Mesenchymal stem cell of the bone marrow (primary cell): ENCODE measurements around a stretch of chr15.

DNA sequence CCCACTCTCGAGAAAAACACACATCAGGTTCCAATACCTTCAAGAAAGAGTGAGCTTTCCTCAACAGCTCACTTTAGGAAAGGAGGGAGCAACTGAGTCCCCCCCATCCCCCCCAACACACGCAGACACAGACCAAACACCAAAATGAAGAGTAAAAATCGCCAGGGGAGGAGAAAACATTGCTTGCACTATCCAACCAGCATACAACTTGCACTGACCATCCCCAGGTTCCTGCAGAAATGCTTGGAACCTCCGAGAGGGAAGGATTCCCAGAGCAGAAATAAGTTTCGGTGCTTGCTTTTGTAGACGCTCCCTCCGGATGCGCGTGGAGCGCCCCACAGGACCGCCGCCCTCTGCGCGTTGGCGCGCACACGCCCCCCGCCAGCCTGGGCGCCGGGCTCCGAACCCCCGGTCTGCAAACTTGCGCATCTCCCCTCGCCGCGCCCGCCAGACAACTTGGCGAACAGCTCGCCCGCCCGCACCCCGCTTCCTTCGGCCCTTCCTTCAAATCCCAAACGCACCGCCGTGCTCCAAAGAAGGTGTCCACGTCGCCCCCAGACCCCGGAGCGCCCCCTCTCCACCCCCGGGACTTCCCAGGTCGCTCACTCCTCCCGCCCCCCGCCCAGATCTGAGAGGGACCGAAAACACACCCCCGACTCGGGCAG, 1.1 kb downstream of the RORA start:
- CAGE, long polyA plus RNA, result no peak

DNA sequence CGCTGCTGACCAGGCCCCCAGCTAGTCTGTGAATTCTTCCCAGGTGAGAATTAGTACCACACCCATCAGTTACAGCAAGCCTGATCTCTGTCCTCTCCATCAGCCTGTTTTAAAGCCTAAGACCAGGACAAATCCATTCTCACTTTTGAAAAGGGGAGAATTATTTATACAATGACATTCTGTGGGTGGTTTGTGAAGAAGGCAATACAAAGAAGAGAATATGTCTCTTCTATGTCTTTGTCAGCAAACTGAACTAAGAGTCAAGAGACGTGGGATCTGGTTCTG, 160.3 kb upstream of the RORA start:
- CAGE, long polyA plus RNA, result no peak

- CAGE, long polyA plus RNA, result no peak
These were observed 206.2 kb downstream of the VPS13C start for GRCh38 chr15:61853823-61854625.

- CAGE, long polyA plus RNA, result no peak
These were observed 153.3 kb downstream of the VPS13C start for GRCh38 chr15:61906904-61907393.

DNA sequence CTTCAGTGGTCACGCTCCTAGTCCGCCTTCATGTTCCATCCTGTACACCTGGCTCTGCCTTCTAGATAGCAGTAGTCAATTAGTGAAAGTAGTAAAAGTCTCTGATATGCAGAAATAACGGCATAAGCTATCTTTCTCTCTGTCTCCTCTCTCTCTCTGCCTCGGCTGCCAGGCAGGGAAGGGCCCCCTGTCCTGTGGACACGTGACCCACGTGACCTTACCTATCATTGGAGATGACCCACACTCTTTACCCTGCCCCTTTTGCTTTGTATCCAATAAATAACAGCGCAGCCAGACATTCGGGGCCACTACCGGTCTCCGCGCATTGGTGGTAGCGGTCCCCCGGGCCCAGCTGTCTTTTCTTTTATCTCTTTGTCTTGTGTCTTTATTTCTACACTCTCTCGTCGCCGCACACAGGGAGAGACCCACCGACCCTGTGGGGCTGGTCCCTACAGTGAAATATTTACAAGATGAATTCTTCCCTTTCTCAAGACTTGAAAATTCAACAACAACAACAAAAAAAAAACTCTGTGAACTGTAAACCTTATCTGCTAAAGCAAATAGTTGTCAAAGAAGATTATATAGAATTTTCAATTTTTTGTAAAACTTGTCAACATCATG, 3.4 kb downstream of the VPS13C start:
- CAGE, long polyA plus RNA, result no peak

DNA sequence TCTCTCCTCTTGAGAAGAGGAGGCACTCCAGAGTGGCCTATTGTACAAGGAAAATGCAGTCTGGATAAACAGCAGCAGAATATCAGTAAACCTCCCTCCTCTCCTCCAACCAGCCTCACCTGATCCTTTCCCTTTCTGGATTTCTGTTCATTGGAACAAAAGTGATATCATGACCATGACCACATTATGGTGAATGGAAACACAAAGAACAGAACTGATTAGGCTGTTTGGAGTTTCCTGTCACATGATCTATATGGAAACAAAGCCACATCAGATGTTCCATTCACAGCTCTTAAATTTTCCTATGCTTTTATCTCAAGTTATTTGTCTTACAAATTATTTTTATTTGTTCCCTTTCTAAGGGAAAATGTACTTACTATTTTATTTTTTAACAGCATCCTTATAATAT, 14.6 kb downstream of the C2CD4B start:
- CAGE, long polyA plus RNA, result no peak

DNA sequence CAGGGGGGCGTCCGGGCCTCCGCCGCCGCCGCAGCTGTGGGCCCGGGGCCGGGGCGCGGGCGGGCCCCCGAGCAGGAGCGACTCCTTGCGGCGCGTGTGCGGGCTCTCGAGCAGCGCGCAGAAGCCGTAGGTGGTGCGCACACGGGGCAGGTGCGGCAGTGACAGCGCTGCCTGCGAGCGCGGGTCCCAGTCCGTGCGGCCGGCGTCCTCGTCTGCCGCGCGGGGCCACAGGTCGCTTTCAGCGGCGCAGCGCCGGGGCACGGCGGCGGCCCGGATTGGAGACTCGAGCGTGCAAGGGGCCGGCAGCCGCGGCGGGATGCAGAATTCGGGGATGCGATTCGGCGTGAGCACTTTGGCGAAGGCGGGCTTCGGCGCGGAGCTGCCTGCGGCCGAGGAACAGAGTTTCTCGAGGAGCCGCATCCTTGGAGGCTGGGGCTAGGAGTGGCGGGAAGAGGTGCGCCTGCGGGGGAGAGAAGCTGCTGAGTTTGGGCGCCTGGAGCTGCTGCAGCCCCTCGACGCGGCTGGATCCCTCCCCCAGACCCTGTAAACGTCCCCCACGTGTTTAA, 437 bp downstream of the C2CD4B start:
- CAGE, long polyA plus RNA, result no peak

GRCh38 chr15:62172705-62173730, 7.9 kb upstream of the C2CD4B start:
- CAGE, long polyA plus RNA, result no peak

- CAGE, long polyA plus RNA, result no peak
These were observed 234.8 kb downstream of the TLN2 start for GRCh38 chr15:62624825-62625803.

- CAGE, long polyA plus RNA, result no peak
These were observed 256.8 kb downstream of the TLN2 start for GRCh38 chr15:62647009-62647635.

GRCh38 chr15:62658486-62658938, 268.2 kb downstream of the TLN2 start:
- CAGE, long polyA plus RNA, result no peak

GRCh38 chr15:62755263-62755829, 287.2 kb upstream of the TPM1 start:
- CAGE, long polyA plus RNA, result no peak

DNA sequence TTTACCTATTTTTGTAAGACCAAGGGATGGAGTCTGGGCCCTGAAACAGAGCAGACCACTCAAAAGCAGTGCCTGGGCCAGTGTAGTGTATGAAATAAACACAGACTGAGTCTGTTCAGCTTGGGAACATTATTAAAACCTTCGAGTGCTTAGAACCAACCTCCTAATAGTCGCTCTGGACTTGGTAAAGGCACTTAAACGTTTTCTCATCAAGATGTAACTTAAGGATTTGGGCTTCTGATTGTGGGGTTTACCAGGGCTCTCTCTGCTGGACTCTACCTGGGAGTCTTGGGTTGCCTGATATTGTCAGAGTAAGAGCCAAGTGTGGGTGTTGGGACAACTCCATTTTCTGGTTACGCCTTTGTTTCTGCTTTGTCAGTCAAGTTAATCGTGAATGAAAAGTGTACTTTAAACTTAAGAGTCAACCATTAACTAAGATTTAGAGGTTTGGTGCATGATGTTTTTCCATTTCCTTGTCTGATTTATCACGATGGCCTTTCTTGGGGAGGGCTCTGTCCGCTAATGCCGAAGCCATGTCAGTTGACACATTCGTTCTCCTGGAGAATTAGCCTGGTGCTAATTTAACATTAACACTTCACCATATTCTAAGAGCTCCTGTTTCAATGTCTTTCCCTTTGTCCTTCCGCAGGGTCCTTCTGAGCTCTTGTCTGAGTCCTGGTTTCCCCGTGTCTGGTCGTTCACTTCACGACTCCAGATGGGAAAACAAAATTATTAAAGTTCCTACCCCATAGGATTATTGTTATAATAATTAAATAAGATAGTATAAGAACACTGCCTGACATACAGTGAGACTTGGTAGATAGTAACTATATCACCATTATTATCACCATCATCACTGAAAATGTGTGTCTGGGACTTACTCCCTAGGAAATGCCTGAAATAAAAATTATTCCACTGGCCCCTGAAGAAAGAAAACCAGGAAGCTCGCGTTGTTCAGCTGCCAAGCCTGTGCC, 220.8 kb upstream of the TPM1 start:
- CAGE, long polyA plus RNA, result no peak

GRCh38 chr15:62853222-62853758, 189.3 kb upstream of the TPM1 start:
- CAGE, long polyA plus RNA, result no peak

DNA sequence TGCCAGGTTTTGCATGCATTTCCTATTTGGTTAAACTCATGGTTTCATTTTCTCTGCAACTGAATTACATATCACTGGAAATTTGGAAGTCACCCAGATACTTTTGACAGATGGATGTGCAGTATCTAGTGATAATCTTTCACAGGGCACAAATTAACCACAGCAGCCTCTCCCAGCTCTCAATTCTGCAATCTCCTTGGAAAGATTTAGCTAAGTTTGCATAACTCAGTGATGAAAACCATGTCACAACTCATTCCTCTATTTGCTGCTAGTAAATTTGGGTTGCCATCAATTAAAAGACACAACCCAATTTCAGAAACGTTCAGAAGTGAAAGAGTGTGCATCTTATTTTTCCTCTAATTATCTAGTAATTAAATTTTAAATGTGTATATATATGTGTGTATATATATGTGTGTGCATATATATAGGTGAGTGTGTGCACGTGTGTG, 162.2 kb upstream of the TPM1 start:
- CAGE, long polyA plus RNA, result no peak

GRCh38 chr15:62961044-62961640, 81.4 kb upstream of the TPM1 start:
- CAGE, long polyA plus RNA, result no peak

- CAGE, long polyA plus RNA, result no peak
These were observed 1.3 kb downstream of the TPM1 start for GRCh38 chr15:63043542-63044505.

GRCh38 chr15:63063952-63064545, 21.5 kb downstream of the TPM1 start:
- CAGE, long polyA plus RNA, result no peak

- CAGE, long polyA plus RNA, result no peak
These were observed 1.4 kb downstream of the LACTB start for GRCh38 chr15:63122998-63123563.

GRCh38 chr15:63151396-63152079, 5.7 kb downstream of the RPS27L start:
- CAGE, long polyA plus RNA, result no peak